ENCODE results near the gene L3MBTL3.

DNA sequence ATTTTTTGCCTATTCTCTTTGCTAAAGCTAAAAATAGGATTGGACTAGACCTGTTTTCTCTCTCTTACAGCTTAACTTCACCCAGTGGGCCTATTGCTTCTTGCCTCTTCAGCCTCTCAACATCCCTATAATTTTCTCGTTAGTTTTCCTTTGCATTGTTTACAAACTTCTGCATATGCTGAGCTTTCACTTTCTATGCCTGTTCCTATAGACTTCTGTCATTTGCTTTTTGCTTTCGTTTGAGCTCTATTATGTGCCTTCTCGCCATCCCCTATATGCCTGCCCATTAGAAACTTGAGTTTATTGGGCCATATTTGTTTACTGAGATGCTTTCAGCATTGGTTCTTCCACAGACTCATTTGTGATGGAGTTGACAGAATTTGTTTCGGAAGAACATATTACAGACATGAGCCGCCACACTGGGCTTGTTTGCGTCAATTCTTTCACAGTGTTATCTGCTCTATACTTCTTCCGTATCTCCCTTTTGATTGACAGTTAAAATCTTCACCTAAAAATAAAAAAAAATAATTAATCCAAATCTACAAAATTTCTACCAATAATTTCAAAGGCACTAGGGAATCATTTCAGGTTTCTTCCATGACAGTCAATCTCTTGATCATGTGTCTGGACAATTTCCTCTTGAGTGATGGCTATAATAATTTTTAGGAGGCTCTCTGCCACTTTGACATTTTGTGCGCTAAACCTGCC lies 41.0 kb downstream of the NCOA7 start:
- PRO-cap, 3 experiments: no peak in any of the 3 experiments
- RRBS: no CpG with 5 or more reads among the region's 8 CpGs

DNA sequence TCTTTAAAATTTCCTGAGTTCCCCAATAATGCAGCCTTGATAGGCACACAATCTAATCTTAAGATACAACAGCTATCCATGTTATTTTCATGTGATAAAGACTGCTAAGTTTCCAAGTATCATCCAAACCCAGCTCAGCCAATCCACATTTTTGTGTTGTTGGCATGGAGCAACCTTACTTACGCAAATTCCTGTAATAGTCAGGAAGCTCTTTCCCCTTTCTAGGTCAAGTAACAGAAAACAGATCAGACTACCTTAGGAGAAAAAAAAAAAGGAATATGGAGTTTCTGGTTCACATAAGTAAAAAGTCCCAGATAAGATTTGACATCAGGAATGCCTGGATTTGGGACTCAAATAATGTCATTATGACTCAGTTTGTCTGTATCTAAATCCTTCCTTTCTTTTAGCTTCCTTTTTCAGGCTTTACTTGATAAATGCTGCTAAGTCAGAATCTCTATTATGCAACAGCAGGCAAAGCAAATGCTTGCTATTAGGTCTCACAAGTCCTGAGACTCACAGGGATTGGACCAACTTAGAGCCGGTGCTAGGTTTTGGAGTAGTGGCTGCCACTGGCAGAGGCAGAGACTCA lies 44.5 kb downstream of the NCOA7 start:
- PRO-cap, 3 experiments: no peak in any of the 3 experiments
- RRBS: no CpG with 5 or more reads among the region's 2 CpGs

GRCh38 chr6:125867469-125868066 lies 76.8 kb downstream of the NCOA7 start:
- PRO-cap, 3 experiments: peak in 2 of 3 experiments; most common plus-strand start chr6:125867950 (in 2)
- RRBS: no CpG with 5 or more reads among the region's 9 CpGs

DNA sequence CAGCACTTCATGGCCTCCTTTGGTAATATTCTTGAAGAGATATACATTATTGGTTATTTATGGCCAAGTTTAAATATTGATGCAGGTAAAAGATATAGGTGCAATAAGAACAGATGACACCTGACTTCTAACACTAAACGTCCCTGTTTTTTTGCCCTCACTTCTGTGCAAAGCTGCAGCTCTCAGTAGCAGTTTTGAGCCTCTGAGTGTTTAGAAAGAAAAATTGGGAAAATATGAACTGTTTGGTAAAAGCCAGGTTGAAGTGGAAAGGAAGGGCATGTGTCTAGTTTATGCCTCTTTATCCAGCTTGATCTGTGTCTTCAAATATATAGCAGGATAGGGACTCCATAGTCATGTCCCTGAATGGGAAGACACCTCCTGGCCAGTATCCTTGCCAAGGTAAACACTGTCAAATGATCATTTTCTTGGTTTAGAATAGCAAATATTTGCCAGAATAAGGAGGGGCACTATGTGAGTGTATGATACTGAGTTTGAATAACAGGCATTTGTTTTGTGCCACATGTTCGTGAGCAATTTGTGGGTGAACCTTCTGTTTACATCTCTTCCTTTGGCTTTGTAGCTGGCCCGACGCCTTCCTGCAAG lies 34.4 kb upstream of the HINT3 start:
- PRO-cap, 3 experiments: no peak in any of the 3 experiments
- RRBS: no CpG with 5 or more reads among the region's 4 CpGs

GRCh38 chr6:125944416-125944909 lies 12.1 kb upstream of the HINT3 start:
- PRO-cap, 3 experiments: no peak in any of the 3 experiments
- RRBS: no CpG with 5 or more reads among the region's 5 CpGs

DNA sequence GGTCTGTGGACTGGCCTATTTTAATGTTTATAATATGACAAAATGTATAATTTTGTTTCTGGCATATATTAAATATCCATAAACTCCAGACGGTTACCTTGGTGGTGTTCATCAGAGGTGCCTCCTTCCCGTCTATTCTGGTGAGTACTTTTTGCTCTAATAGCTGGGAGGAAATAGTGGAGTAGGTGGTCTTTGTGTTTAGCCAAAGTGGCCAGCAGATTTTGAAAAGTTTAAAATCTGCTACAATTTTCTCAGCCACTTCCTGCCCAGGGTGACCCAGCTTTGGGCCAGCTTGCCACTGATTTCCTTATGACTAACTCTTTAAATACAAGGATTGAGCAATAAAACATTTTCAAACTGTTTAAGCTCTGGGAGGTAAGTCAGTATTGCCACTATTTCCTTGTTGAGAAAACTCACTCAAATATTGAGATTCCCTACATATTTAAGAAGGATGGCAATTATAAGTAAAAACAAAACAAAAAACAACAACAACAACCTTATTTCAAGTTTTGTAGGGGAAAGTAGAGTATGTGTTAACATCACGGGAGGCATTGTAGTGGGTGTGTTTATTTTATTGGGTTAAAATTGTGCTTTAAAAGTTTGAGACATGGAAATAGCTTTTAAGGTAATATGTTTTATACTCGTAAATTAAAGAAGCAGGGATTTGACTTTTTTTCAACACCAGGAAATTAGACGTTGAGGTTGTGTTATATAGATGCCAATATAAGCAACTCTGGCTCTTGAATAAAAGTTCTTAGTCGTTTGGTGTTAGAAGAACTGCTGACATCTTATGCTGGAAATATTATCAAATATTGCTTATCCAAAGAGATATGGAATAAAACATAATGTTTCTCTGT lies 54.6 kb downstream of the TRMT11 start:
- PRO-cap, 3 experiments: no peak in any of the 3 experiments
- RRBS: no CpG with 5 or more reads among the region's 6 CpGs

- PRO-cap, 3 experiments: no peak in any of the 3 experiments
- RRBS: no CpG with 5 or more reads among the region's 8 CpGs
Observed at GRCh38 chr6:127268868-127269239, 2.2 kb downstream of the RNF146 start.

DNA sequence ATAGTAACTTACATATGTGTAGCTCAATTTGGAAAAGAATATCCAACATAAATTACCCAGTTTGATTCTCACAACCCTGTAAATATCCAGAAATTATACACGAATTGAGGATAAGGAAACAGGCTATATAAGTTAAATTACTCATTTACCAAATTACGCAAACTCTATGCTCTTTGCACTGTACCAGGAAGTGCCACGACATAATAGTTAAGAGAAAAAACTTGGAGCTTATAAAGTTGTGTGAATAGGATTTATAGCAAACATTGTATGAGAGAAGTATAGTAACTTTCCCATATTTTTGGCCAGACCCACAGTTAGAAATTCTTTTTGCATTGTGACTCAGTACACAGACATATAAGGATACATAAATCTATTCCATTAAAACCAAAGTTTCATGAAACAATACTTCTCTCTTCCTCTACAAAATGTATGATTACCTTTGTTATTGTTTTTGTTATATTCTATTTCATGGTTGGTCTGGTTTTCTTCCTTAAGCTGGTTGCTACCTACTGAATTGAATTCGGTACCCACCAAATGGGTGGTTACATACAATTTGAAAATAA lies 20.9 kb downstream of the PTPRK start:
- PRO-cap, 3 experiments: no peak in any of the 3 experiments
- RRBS: no CpG with 5 or more reads among the region's 4 CpGs

GRCh38 chr6:129135358-129135800 lies 252.4 kb downstream of the LAMA2 start:
- PRO-cap, 3 experiments: no peak in any of the 3 experiments
- RRBS: no CpG with 5 or more reads among the region's 2 CpGs

GRCh38 chr6:129264568-129264843 lies 381.6 kb downstream of the LAMA2 start:
- PRO-cap, 3 experiments: no peak in any of the 3 experiments
- RRBS: no CpG with 5 or more reads among the region's 2 CpGs

- PRO-cap, 3 experiments: no peak in any of the 3 experiments
- RRBS: no CpG with 5 or more reads among the region's 10 CpGs
Observed at GRCh38 chr6:129500828-129501306, 209.1 kb downstream of the ARHGAP18 start.

DNA sequence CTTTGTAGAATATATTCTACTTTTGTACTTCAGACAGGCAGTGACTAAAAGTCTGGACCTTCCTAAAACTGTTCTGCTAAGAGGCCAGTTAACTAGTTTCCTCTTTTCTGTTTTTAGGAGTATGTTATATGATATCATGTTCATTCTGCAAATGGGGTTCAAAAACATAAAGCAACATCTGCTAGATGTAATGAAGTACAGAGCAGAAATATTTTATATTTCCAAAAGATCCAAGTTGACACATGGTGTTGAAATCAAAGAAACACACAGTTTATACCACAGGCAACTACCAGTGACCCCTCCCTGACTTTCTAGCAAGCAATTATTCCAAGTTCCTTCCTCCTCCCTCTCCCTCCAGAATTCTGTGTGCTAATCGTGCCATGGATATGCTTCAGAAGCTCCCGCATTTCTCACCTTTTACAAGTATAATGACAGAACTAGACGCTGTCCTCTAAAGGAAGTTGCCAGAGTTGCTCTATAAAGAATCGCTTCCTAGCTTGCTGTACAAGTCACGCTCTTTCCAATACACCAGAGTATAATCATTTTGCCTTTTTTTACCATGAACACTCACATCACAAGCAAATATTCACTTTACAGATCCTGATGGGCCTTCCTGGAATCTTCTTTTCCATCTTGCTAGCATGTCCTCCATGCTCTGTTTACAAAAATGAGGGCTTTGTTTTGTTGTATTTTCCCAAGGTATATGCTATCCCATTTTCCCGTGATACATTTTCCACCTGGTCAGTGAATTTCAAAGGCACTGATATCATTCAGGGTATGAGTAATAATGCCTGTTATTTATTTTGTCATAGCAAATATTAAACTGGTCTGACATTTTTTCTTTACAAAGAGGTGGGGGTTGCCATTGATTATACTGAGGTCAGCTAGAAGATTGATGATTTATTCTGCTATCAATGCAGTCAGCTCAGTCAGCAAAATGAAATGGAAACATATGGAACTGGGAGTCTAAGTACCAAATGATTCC lies 64.5 kb downstream of the ARHGAP18 start:
- PRO-cap, 3 experiments: no peak in any of the 3 experiments
- RRBS: no CpG with 5 or more reads among the region's 6 CpGs

DNA sequence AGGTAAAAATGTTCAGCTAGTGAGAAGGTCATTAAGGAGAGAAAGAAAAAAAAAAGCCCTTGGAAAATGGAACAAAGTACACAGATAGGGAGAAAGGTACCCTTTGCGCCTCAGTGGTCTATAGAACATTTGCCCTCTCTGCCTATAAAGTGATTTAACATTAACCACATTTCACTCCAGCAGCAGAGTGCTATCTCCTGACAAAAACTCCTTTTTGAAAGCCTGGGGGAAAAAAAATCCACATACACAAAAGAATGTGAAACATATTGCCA lies 798 bp downstream of the ARHGAP18 start:
- PRO-cap, 3 experiments: no peak in any of the 3 experiments
- RRBS: no CpG with 5 or more reads among the region's 1 CpG

DNA sequence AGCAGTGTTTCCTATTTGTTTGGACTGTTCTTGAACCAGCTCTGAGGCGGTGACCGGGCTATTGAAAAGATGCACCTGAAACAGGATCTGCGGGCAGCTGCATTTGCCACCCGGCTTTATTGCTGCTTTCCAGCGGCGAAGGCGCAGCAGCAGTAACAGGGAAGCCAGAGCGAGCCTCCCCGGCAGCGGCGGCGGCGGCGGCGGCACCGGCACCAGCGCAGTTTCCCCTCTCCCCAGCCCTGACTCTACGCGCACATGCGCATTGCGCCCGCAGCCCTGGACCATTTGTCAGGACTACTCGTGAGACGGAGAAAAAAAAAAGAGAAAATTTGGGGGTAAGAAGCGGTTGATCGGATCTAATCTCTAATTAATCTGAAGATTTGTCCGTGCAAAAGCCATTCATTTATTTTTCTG lies at the start of gene L3MBTL3:
TSS of gene L3MBTL3 (plus strand) at position 252 of the 414 bp plus-strand sequence.
- PRO-cap, 3 experiments: no peak in any of the 3 experiments
- RRBS: 4% methylated on average over 8 of the region's 27 CpGs

DNA sequence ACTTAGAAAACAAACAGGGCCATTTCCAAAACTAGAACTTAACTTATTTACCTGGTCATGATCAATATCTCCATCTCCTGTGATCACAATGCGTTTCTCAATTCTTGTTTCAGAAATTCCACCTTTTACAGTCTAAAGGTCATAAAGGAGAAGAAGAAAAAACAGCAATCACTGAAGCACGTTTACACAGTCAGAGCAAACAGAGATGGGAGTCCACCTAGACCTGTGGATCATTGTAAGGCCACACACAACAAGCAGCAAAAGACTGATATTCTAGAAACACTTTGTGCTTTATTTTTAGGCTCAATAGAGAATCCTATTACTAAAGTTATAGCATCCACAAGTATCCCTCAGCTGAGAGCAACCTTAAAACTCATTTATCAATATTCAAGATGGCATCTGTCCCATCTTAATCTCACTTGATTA lies 36.4 kb downstream of the SMLR1 start:
- PRO-cap, 3 experiments: no peak in any of the 3 experiments
- RRBS: no CpG with 5 or more reads among the region's 2 CpGs

DNA sequence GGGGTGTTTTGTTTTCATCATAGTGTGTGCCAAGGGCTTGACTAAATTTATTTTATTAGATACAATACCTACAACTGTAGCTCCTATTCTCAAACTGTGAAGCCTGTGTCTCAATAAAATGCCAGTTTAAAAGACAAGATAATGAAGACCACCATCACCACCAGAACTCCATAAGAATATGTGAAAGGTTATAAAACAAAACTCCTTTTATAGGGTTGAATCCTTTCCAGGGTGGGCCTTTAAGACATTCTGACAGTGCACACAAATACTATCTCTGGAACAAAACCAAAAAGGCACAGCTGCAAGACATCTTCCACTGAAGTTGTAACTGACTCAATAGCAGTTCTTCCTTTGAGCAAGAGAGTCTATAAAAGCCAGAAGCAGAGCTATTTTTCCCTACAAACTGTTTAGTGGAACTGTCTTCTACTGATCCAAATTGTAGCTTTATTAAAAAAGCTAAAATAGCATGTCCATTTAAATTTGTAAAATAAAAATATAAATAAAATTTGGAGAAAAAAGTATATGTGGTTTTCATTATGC lies 81.7 kb downstream of the EPB41L2 start:
- PRO-cap, 3 experiments: no peak in any of the 3 experiments

DNA sequence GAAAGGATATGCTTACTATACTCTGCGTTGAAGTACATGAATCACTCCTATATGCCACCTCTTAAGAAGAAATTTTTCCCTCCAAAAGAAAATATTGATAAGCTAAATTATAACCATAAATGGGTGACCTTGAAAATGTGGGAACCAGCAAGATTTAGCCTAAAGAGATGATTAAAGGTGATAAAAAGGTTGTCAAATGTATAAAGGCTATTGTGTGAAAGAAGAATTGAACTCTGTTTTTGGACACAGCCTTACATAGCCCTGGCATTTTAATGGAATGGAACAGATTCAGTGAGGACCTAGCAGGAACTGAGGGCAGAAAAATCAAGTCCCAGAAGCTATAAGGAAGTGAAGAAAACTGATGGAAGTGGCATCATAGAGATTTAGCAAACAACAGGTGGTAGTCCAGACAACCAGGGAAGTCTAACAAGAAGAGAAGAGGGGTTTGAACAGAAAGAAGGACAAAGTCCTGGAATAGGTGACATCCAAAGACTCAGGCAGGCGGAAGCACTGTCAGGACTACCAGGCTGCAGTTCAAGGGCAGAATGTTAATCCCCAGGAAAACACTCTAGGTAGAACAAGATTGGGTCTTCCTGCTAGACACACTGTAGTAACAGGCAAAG lies 1.9 kb upstream of the EPB41L2 start:
- PRO-cap, 3 experiments: no peak in any of the 3 experiments
- RRBS: no CpG with 5 or more reads among the region's 2 CpGs

GRCh38 chr6:131183354-131184252 lies 48.3 kb downstream of the AKAP7 start:
- PRO-cap, 3 experiments: no peak in any of the 3 experiments
- RRBS: no CpG with 5 or more reads among the region's 5 CpGs

GRCh38 chr6:131510041-131510685 lies 62.9 kb upstream of the ARG1 start:
- PRO-cap, 3 experiments: no peak in any of the 3 experiments
- RRBS: no CpG with 5 or more reads among the region's 5 CpGs

DNA sequence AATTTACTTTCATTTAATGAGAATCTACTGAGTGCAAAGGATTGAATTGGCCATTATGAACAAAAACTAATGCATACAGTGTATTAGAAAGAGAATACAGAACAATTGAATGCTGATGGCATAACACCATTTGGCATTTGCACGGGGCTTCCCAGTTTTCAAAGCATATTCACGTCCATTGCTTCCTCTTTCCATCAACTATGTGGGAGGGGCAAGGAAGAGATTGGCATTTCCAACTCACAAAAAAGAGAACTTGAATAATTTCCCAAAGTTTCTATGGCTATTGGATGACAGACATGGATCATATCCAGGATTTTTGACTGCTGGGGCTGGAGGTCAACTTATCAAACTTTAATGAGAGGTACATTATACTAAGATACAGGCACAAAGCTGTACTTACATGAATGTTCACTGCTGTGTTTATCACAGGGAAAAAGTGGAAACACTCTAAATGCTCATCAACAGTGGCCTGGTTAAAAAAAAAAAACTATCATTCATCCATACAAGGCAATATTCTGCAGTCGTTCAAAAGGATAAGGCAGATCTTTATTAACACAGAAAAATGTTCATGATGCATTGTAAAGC lies 23.1 kb upstream of the ARG1 start:
- PRO-cap, 3 experiments: no peak in any of the 3 experiments
- RRBS: no CpG with 5 or more reads among the region's 3 CpGs

Data from breast (tissue), 4 donors.